Liver (tissue), 9 donors: Measurements from ENCODE around the genes PHYHIPL, ARID5B and ADO.

DNA sequence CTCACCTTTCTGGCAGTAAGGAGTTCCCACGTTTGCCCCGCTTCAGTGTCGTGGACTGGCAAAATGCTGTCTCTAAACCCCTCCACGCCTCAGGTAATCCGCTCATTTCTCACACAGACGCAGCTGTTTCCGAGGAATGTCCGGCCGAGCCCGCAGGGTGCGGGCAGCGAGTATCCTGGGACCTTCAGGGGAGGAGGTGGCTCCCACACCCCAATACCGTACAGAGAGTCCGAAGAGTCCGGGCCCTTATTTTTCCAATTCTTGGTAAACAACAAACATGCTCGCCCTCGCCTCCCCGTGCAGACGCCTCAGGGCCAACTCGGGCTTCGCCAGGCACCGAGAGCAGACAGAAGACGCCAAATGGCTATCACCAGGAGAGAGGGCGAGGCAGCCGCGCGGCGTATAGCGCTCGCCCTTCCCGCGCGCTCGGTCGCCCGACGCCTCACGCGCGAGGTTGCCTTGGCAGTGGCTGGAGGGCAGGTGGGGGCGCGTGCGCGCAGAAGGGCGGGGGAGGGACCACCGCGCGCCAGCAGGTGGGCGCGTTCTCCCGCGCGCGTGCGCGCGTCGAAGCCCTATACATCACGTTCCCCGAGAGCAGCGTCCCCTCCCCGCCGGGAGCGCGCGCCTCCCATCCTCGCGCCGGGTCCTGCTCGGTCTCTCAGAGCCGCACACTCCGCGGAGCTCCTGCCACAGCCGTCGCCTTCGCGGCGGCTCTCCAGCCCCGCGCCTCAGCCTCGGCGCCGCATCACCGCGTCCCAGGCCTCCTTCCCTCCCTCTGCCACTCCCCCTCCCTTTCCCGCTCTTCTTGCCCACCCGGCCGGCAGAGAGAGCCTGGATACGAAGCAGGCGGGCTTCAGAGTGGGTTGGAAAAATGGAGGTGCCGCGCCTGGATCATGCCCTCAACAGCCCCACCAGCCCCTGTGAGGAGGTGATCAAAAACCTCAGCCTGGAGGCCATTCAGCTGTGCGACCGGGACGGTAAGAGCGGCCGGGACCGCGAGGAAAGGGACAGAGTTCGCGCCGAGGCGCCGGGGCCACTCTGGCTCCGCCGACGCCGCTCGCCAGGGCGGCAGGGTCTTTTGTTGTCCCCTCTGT, at the start of gene PHYHIPL:
PHYHIPL (plus strand) TSS at position 661 of the 1,094 bp plus-strand sequence.
- PRO-cap, 5 experiments: peak in 5 of 5 experiments; most common plus-strand start position 642 of the sequence (in 5); most common minus-strand start position 432 of the sequence (in 3)
- RAMPAGE, long total RNA, 2 experiments: start-site peak on the minus strand in 1 of 2 experiments, centred at position 467 of the sequence, 11 reads per replicate
- RRBS: 9% methylated on average over 14 of the region's 110 CpGs

- PRO-cap, 5 experiments: no peak in any of the 5 experiments
- RAMPAGE, long total RNA, 2 experiments: no peak in any of the 2 experiments
- RRBS: no CpG with 5 or more reads among the region's 6 CpGs
Measured at GRCh38 chr10:59688716-59689272, 20.9 kb downstream of the SLC16A9 start.

- PRO-cap, 5 experiments: no peak in any of the 5 experiments
- RAMPAGE, long total RNA, 2 experiments: no peak in any of the 2 experiments
- RRBS: no CpG with 5 or more reads among the region's 8 CpGs
Measured at GRCh38 chr10:59872773-59873551, 33.4 kb downstream of the CCDC6 start.

GRCh38 chr10:59905926-59906088, 549 bp downstream of the CCDC6 start:
- PRO-cap, 5 experiments: no peak in any of the 5 experiments
- RAMPAGE, long total RNA, 2 experiments: no peak in any of the 2 experiments
- RRBS: 2% methylated on average over 7 of the region's 11 CpGs

GRCh38 chr10:60144799-60145371, 238.5 kb upstream of the CCDC6 start:
- PRO-cap, 5 experiments: no peak in any of the 5 experiments
- RAMPAGE, long total RNA, 2 experiments: no peak in any of the 2 experiments
- RRBS: no CpG with 5 or more reads among the region's 2 CpGs

DNA sequence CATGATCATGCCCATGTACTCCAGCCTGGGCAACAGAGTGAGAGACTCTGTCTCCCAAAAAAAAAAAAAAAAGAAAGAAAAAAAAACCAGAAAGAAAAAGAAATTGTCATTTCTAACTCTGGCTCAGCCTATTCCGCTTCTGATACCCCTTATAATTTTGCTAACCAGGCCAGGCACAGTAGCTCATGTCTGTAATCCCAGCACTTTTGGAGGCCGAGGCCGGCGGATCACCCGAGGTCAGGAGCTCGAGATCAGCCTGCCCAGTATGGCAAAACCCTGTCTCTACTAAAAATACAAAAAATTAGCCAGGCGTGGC, 213.4 kb downstream of the ANK3 start:
- PRO-cap, 5 experiments: peak in 5 of 5 experiments; most common plus-strand start position 155 of the sequence (in 5)
- RAMPAGE, long total RNA, 2 experiments: no peak in any of the 2 experiments
- RRBS: no CpG with 5 or more reads among the region's 7 CpGs

GRCh38 chr10:60362540-60363109, 27.1 kb downstream of the ANK3 start:
- PRO-cap, 5 experiments: no peak in any of the 5 experiments
- RAMPAGE, long total RNA, 2 experiments: no peak in any of the 2 experiments
- RRBS: no CpG with 5 or more reads among the region's 12 CpGs

- PRO-cap, 5 experiments: no peak in any of the 5 experiments
- RAMPAGE, long total RNA, 2 experiments: no peak in any of the 2 experiments
- RRBS: no CpG with 5 or more reads among the region's 14 CpGs
Measured at GRCh38 chr10:60733747-60734594, 44.3 kb upstream of the CDK1 start.

- PRO-cap, 5 experiments: no peak in any of the 5 experiments
- RAMPAGE, long total RNA, 2 experiments: no peak in any of the 2 experiments
- RRBS: no CpG with 5 or more reads among the region's 7 CpGs
Measured at GRCh38 chr10:61164378-61165127, 220.6 kb upstream of the RHOBTB1 start.

- PRO-cap, 5 experiments: no peak in any of the 5 experiments
- RAMPAGE, long total RNA, 2 experiments: no peak in any of the 2 experiments
- RRBS: no CpG with 5 or more reads among the region's 19 CpGs
Measured at GRCh38 chr10:61410160-61410730, 42.9 kb downstream of the TMEM26 start.

DNA sequence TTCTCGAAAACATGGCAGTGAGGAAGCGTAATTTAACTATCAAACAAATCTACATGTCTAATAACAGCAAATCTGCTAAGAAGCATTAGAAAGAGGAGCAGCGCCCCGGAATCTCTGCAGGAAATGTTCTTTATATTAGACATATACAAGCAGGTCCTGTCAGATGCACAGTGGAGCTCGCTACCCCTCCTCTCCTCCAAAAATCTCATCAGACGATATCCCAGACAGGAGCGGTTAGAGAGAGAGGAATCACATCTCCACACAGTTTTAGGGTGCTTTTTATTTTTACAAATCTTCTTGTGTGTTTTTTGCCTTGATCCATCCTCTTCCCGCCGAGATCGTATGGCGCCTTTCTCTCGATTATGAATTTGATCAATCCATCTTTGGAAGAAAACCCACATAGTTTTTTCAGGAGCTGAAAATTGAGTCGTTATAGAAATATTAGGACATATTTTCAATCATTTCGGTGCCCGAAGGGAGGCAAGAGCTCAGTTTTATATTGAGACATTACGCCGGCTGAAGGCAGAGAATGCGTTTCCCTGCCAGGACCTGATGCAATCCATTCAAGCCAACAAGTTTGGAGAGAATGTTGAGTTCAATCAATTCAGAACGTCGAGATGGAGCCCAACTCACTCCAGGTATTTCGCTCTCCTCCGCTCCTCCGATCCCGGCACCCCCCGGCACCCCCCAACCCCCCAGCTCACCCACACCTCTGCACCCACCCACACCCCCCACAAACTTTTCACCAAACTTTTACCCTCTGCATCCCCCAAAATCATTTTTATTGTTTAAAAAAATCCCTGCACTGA, at the start of gene ARID5B:
ARID5B (plus strand) TSS at position 607 of the 809 bp plus-strand sequence.
- PRO-cap, 5 experiments: peak in 5 of 5 experiments; most common plus-strand start position 607 of the sequence (in 5); most common minus-strand start position 116 of the sequence (in 1)
- RAMPAGE, long total RNA, 2 experiments: no peak in any of the 2 experiments
- RRBS: no CpG with 5 or more reads among the region's 25 CpGs

- PRO-cap, 5 experiments: peak in 1 of 5 experiments; most common minus-strand start chr10:62005792 (in 1)
- RAMPAGE, long total RNA, 2 experiments: no peak in any of the 2 experiments
- RRBS: no CpG with 5 or more reads among the region's 5 CpGs
Measured at GRCh38 chr10:62005541-62006179, 104.2 kb downstream of the ARID5B start.

GRCh38 chr10:62075398-62075845, 173.9 kb downstream of the ARID5B start:
- PRO-cap, 5 experiments: no peak in any of the 5 experiments
- RAMPAGE, long total RNA, 2 experiments: no peak in any of the 2 experiments
- RRBS: no CpG with 5 or more reads among the region's 11 CpGs

DNA sequence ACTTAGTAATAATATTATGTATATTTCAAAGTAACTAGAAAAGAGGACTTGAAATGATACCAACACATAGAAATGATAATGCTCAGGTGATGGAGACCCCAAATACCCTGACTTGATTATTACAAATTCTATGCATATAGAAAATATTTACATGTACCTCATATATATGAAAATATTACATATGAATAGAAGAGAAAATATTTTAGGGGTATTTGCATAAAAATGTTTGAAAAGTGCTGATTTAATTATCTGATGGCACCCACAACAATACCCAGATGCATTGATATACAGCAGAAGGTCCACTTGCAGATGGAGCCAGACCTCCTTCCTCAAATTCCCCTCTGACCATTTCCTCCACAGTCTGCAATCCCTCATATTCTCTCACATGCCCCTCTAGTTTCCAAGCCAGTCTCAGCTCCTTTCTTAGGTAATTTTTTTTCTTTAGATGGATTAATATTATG, 6.3 kb upstream of the RTKN2 start:
- PRO-cap, 5 experiments: no peak in any of the 5 experiments
- RAMPAGE, long total RNA, 2 experiments: no peak in any of the 2 experiments

DNA sequence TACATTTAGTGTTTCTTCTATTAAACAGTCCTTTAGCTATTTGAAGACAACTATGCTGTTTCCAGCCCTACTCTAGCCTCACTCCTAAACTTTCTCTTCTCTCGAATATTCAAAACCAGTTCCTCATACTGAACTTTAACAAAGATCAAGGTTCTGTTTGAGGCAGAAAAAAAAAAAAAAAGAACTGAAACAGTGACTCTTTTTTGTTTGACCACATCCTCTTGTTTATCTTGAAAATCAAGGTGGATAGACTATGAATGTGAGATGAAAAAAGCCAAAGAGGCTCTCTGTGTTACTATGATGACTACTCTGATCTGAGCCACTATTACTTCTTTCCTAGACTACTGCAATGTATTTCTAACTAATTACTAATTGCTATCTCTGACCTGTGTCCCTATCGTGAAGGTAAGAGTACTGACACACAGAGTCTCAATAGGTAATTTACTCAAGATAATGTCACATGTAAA, 154.3 kb downstream of the ZNF365 start:
- PRO-cap, 5 experiments: no peak in any of the 5 experiments
- RAMPAGE, long total RNA, 2 experiments: no peak in any of the 2 experiments
- RRBS: no CpG with 5 or more reads among the region's 2 CpGs

DNA sequence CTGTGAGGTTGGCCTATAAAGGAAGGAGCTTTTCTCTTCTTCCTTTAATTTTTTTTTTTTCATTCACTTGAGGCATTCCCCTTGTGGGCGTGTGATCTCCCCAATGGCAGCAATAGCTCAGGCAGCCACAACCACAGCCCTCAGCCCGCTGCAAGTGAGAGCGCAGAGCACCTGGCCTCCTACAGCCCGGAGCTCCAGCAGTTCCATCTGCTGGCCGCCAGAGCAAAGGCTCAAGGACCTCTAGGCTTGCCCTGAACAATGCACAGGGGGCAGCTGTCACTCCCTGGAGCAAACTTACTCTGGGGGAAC, 123.1 kb upstream of the ADO start:
- PRO-cap, 5 experiments: no peak in any of the 5 experiments
- RAMPAGE, long total RNA, 2 experiments: no peak in any of the 2 experiments
- RRBS: no CpG with 5 or more reads among the region's 5 CpGs

- PRO-cap, 5 experiments: no peak in any of the 5 experiments
- RAMPAGE, long total RNA, 2 experiments: no peak in any of the 2 experiments
- RRBS: no CpG with 5 or more reads among the region's 9 CpGs
Measured at GRCh38 chr10:62732864-62733959, 71.3 kb upstream of the ADO start.

DNA sequence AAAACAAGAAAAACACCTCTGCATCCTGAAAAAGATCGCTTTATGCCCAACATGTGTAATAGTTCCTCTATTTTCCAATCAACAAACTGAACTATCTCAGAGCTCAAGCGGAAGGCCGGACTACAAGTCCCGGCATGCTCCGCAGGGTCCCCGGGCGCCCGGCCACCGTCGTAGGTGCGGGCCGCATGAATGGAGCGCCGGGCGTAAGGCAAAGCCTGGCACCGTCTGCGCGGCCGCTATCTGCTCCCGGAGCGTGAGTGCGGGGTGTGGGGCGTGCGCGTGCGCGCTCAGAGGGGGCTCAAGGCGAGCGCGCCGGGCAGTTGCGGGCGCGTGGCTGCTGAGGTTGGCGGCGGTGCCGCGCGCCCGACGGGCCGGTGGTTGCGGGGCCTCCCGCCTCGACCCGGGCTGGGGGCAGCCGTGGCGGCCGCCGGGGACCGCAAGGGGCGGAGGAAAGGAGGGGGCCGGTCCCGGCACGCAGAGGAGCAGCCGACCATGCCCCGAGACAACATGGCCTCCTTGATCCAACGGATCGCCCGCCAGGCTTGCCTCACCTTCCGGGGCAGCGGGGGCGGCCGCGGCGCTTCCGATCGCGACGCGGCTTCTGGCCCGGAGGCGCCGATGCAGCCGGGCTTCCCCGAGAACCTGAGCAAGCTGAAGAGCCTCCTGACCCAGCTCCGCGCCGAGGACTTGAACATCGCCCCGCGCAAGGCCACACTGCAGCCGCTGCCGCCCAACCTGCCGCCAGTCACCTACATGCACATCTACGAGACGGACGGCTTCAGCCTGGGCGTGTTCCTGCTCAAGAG, at the start of gene ADO:
ADO (plus strand) TSS at position 153 of the 806 bp plus-strand sequence.
- PRO-cap, 5 experiments: peak in 5 of 5 experiments; most common plus-strand start position 319 of the sequence (in 5); most common minus-strand start position 227 of the sequence (in 5)
- RAMPAGE, long total RNA, 2 experiments: no peak in any of the 2 experiments
- RRBS: 1% methylated on average over 53 of the region's 89 CpGs

GRCh38 chr10:62805374-62806395, 1.2 kb downstream of the ADO start:
- PRO-cap, 5 experiments: no peak in any of the 5 experiments
- RAMPAGE, long total RNA, 2 experiments: no peak in any of the 2 experiments
- RRBS: 2% methylated on average over 16 of the region's 65 CpGs

GRCh38 chr10:62813323-62814141, 2.6 kb downstream of the EGR2 start:
- PRO-cap, 5 experiments: no peak in any of the 5 experiments
- RAMPAGE, long total RNA, 2 experiments: no peak in any of the 2 experiments
- RRBS: 84% methylated on average over 8 of the region's 39 CpGs